Kidney (tissue), 2 donors: ENCODE results near the genes SLC25A19 and LLGL2.

DNA sequence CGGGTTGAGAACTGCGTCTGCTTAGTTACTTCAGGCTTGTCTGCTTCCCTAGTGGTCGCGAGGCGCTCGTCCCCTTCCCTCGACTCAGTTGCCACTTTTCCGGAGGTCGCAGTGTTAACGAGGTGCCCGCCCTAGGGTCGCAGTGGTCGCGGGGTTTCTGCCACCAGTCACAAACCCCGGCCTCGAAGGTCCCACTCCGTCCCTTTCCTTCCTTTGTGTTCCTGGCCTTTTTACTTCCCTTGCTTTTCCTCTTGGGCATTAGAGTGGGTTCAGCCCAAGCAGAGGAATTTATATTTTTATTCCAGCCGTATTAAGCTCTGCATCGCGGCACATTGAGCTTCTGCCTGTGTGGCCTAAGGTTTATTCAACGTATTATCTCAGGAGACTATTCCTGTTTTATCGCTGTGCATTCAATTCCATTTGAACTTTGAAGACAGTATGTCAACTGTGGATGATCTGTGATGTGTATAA lies 385 bp downstream of the NUP85 start:
- PRO-cap, result no peak
- RRBS, result 2% methylated on average over 7 of the region's 22 CpGs

GRCh38 chr17:75249928-75250782 lies 11.3 kb downstream of the GGA3 start:
- PRO-cap, result unidirectional peak, minus-strand start at chr17:75250264
- RRBS, result no CpG with 5 or more reads among the region's 16 CpGs

- PRO-cap, result no peak
- RRBS, result no CpG with 5 or more reads among the region's 15 CpGs
These were observed 8.8 kb downstream of the GGA3 start for GRCh38 chr17:75252358-75253327.

DNA sequence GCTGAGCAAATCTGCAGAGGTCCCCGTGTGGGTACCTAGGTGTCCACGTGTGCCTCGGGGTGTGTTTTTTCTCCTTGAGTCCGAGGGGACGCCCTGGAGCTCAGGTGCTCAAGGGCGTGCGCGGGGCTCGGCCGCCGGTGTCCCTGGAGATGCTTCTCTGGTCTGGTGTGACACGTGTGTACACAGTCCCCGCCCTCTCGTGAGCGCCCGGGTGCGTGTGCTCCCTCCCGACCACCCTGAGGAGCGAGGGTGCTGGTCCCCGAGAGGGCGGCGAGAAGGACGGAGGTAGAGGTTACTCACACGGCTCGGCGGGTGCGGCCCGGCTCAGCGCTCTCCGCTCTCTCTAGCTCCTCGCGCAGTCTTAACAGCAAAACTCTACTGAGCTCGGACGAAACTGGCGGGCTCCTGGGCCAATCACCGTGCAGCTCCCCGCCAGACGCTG lies at the start of gene SLC25A19:
Gene SLC25A19 (minus strand): TSS at position 380 of the 442 bp plus-strand sequence.
- PRO-cap, result unidirectional peak, minus-strand start at position 151 of the sequence; bidirectional peak, plus-strand start outside the sequence, minus-strand start at position 345 of the sequence
- RRBS, result 2% methylated on average over 12 of the region's 38 CpGs

DNA sequence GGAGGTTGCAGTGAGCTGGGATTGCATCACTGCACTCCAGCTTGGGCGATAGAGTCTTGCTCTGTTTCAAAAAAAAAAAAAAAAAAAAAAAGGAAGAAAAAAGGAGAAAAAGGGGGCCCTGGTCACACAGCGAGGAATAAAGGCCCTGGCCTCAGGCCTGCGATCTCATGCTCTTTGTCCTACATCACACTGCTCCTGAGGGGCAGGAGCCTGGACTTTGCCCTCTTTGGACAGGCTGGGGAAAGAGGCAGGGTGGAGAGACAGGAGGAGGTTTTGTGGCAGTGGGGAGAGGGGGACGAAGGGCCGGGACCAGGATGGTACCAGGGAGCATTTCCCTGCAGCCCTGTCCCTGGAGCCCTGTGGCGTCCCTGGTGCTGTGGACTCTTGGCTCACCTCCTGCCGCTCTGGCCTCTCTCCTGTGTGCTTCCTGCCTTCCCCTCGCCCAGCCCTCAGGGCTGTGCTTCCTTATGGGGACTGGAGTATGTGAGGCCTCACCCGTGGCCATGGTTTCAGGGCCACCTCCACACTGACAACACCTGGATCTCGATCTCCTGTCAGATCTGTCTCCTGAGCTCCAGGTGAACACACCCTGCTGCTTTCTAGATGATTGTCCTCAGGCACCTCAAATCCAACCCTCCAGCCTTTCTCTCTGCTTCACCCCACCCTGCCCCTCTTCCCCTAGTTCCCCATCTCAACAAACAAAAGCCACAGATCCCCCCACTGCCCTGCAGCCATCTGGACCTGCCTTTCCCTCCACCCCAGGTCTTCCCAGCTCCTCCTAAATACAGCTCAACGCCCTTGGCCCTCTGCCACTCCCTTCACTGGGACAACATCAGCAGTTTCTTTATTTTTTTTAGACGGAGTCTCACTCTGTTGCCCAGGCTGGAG lies 20.0 kb upstream of the SLC25A19 start:
- PRO-cap, result unidirectional peak, minus-strand start at position 459 of the sequence
- RRBS, result no CpG with 5 or more reads among the region's 12 CpGs

DNA sequence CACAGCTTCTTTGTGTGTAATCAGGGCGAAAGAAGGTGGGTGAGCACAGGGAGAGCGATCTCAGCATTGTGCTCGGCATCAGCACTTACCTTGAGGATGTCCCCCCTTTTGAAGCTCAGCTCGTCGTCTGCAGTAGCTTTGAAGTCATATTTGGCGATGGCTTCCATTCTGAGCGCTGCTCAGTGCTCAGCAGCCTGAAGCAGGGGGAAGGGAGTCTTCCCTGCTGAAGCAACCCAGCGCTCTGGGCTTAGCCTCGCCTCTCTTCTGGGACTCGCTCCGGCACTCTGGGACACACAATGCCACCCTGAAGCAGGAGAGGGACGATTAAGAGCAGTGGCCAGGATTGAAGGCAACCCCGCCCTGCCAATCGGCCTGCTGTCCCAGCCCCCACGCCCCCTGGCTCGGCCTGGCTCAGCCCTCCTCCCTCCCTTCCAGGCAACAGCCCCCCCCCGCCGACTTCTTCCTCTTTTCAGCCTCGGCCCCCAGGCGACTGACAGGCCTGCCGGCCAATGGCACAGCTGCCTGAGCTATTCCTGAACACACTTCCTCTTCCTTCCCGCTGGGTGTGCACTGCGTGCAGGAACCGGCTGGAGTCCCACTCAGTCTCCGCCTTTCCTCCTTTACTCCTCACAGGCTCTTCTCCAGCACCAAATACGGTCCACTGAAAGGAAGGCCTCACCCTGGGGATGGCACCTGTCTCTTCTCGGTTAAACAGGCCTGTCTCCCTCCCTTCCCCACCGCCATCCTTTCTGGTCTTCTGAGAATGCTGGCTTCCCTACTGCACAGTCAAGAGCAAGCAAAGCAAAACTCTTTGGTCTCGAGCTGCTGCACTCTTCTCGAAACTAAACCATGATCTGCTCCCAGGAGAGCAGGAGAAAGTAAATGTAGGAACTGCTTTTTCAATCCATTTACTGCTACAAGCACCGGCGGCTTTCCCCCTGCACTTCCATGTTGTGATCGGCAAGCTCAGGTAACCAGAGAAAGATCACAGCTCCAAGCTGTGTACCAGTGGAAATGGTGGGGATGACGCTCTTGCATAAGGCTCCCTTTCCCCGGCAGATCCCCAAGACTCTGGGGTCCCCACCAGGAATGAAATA lies 11.7 kb downstream of the GRB2 start:
- PRO-cap, result bidirectional peak, plus-strand start at position 570 of the sequence, minus-strand start at position 440 of the sequence
- RRBS, result 2% methylated on average over 9 of the region's 35 CpGs

DNA sequence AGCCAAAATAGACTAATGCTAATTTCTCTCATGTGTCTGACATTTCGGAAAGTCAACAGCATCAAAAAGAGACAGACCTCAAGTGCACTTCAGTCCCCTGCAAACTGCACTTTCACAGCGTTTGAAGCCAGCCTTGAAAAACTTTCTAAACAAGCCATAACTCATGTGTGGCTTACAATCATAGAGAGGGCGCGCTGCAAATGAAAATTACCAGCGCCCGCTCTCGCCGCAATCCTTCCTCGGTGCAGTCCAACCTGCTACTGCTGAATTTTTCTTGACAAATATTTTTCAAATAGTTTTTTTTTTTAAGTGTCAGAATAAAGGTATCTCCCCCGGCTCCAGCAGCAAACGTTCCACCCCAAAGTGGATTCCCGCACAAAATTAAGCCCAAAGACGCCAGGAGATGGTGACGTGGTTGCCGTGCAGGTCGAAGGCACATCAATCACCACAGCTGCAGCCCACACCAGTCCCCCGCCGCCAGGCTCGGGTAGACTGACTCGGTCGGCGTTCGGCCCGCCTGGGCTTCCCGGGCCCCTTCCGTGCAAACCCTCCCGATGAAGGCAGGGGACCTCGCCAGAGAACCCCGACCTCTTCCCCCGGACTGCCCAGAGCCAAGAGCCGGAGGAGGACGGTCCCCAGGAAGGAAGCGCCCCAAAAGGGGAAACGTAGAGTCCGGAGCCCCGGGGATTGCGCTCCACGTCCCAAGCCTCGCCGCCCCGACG lies 652 bp downstream of the GRB2 start:
- PRO-cap, result no peak
- RRBS, result 2% methylated on average over 23 of the region's 42 CpGs

- PRO-cap, result bidirectional peak, plus-strand start at chr17:75457566, minus-strand start at chr17:75457451
- RRBS, result 3% methylated on average over 6 of the region's 48 CpGs
These were observed 574 bp downstream of the TMEM94 start for GRCh38 chr17:75456768-75457649.

DNA sequence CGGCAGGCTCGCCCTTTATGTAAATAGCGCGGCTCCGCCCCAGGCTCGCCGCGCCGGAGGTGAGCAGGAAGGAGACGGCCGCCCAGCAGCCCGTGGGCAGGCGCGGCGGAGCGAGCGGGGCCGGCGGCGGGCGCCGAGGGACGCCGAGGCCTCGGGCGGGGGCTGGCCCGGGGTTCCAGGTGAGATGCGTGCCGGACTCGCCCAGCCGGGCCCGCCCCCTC lies at the start of gene LLGL2:
Gene LLGL2 (plus strand): TSS at position 51 of the 221 bp plus-strand sequence.
- PRO-cap, result bidirectional peak, plus-strand start at position 51 of the sequence, minus-strand start outside the sequence
- RRBS, result 1% methylated on average over 24 of the region's 32 CpGs

DNA sequence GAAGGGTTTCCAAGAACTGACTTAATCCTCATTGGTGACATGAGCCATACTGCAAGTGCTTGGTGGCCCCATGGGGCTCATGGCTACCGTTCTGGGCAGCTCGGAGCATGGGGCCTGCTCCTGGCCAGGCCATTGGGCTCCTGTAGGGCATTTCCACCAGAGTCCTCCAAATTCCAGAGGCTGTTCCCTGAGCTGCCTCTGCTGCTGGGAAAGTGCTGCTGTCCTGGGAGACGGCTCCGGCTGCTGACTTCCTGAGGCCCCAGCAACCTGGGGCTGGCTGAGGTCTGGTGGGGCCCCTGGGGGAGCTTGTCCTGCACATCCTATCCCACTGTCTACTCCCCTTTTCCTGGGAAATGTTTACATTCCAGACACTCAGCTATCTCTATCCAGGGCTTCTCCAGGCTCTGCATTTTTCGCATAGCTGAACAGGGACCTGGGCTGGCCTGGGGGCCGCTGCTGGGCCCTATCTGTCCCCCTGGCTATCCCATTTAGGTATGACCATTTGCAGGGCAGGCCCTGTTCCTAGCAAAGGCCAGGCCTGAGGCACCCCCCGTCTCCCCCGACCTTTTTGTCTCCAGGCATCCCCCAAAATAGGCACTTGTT lies 27.4 kb downstream of the LLGL2 start:
- PRO-cap, result no peak
- RRBS, result no CpG with 5 or more reads among the region's 8 CpGs

DNA sequence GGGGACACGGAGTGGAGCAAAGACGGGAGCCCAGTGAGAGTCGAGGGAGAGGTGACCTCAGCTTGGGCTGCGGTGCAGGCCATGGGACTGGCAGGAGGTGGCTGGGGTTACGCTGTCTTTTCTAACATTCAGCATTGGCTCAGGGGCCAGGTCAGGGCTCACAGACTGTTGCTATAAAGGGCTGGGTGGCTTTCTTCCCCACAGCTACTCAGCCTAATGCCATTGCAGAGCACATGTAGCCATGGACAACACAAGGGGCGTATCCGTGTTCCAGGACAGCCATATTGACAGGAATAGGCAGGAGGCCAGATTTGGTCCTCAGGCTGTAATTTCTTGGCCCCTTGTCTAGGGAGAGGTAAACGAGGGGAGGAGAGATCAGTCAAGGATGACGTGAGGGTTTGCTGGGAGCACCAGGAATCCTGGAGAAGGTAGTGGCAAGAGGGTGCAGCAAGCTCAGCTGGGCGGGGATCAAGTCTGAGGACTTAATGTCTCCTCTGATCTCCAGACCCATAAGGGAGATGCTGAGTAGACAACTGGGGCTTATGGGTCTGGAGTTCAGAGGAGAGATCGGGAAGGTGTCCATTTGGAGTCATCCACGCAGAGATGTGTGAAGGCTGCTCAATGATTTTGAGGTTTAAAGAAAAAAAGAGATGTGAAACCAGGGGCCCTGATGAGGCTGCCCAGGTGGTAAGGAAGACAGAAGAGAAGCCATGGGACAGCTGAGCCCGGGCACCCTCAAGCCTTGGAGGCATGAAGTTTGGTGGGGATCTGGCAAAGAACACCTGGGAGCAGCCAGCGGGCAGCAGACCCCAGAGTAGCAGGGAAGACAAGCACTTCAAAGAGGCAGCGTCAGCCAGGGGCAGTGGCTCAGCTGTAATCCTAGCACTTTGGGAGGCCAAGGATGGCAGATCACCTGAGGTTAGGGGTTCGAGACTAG lies 21.0 kb upstream of the MYO15B start:
- PRO-cap, result no peak
- RRBS, result no CpG with 5 or more reads among the region's 16 CpGs

DNA sequence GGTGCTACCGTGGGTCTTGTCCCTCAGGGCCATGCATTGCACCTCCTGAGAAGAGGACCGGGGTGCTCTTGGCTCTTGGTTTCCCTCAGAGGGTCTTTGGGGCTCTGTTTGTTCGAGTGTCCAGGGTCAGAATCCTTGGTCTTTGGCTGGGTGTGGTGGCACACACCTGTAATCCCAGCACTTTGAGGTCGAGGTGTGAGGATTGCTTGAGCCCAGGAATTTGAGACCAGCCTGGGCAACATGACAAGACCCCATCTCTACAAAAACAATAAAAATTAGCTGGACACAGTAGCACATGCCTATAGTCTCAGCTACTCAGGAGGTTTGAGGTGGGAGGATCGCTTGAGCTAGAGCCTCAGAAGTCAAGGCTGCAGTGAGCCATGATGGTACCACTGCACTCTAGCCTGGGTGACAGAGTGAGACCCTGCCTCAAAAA lies 22.2 kb upstream of the SMIM5 start:
- PRO-cap, result no peak
- RRBS, result no CpG with 5 or more reads among the region's 5 CpGs

- PRO-cap, result bidirectional peak, plus-strand start at chr17:75640061, minus-strand start at chr17:75639988
- RRBS, result 69% methylated on average over 5 of the region's 36 CpGs
These were observed 6.0 kb upstream of the SMIM6 start for GRCh38 chr17:75639797-75640682.

- PRO-cap, result no peak
- RRBS, result no CpG with 5 or more reads among the region's 14 CpGs
These were observed 721 bp upstream of the SMIM6 start for GRCh38 chr17:75645096-75645963.

GRCh38 chr17:75754366-75755054 lies 10.5 kb downstream of the GALK1 start:
- PRO-cap, result no peak
- RRBS, result 71% methylated on average over 2 of the region's 21 CpGs

- PRO-cap, result no peak
- RRBS, result 91% methylated on average over 6 of the region's 39 CpGs
These were observed 8.4 kb downstream of the GALK1 start for GRCh38 chr17:75756243-75757270.

DNA sequence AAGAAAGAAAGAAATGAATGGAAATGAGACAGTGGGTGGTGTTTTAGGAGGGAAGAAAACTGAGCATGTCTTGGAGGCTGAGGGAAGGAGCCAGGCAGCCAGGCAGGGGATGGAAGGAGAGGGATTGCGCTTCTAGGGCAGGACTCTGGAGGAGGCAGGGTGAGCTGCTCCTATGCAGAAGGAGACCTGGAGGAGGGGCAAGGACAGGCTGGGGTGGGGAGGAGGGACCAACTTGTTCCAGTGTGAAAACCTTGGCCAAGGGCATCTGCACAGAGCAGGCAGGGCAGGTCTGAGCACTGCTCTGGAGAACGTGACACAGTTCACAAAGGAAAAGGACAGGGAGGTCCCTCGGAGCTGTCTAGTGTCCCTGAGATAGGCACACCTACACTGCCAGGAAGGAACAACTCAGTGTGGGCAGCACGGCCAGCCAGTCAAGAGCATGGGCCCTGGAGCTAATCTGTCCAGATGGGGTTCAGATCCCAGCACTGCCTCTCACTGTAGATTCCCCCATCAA lies 5.5 kb downstream of the GALK1 start:
- PRO-cap, result no peak
- RRBS, result no CpG with 5 or more reads among the region's 4 CpGs

GRCh38 chr17:75777611-75778074 lies 1.9 kb downstream of the H3-3B start:
- PRO-cap, result unidirectional peak, minus-strand start at chr17:75777659
- RRBS, result no CpG with 5 or more reads among the region's 3 CpGs

GRCh38 chr17:75785812-75786423 lies 1.3 kb downstream of the UNK start:
- PRO-cap, result no peak
- RRBS, result no CpG with 5 or more reads among the region's 7 CpGs

- PRO-cap, result no peak
- RRBS, result 83% methylated on average over 4 of the region's 10 CpGs
These were observed 7.7 kb downstream of the UNC13D start for GRCh38 chr17:75836546-75836920.